ENCODE results near the genes CEP63 and NCK1.

GRCh38 chr3:134201174-134201708 is 49.4 kb downstream of the RYK start:
- RRBS, 2 experiments = no CpG with 5 or more reads among the region's 5 CpGs

GRCh38 chr3:134237568-134238028 is 13.1 kb downstream of the RYK start:
- RRBS, 2 experiments = no CpG with 5 or more reads among the region's 2 CpGs

GRCh38 chr3:134311982-134312431 is 61.3 kb upstream of the RYK start:
- RRBS, 2 experiments = no CpG with 5 or more reads among the region's 7 CpGs

DNA sequence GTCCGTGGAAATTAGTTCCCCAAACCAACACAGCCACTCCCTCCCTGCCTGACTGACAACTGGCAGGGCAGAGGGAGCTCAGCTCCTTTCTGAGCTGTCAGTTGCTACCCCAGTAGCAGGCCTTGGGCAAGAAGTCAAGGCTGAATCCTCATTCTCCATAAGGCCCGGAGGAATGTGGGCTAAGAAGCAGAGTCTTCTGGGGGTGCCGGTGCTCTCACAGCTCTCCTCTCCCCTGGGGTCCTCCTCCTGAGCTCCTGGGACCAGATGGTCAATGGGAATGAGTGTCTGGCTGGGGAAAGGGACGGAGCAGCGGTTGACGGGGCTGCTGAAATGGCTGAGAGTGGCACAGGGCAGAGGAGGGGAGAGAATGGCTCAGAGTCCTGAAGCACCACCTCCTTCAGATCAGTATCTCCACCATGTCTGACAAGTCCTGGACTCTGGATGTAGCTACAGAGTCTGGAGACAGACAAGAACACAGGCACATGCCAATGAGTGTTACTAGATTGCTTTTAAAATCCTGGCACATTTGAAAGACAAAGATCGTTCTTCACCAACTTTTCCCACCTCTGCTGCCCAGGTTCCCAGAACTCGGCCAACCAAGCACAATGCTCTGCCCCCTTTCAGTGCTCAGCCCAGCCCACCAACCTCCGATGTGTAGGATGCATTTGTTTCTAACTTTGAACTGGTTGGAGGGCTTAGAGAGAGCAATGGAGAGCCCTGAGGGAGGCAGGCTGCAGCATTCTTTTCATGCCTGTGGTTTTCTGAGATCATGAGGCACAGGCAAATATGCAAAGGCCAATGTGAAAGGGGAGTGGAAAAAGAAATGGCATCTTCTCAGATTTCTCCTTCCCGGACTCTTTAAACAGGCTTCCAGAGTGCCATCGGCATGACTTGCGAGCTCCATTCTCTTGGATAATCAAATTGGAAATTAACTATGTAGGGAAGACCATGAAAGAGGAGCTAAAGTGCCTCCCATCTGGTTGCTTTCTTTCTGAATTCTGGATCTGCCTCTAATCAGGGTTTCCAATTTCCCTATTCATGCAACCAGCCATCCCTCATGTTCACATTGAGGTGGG is 16.6 kb downstream of the AMOTL2 start:
- RRBS, 2 experiments = no CpG with 5 or more reads among the region's 12 CpGs

DNA sequence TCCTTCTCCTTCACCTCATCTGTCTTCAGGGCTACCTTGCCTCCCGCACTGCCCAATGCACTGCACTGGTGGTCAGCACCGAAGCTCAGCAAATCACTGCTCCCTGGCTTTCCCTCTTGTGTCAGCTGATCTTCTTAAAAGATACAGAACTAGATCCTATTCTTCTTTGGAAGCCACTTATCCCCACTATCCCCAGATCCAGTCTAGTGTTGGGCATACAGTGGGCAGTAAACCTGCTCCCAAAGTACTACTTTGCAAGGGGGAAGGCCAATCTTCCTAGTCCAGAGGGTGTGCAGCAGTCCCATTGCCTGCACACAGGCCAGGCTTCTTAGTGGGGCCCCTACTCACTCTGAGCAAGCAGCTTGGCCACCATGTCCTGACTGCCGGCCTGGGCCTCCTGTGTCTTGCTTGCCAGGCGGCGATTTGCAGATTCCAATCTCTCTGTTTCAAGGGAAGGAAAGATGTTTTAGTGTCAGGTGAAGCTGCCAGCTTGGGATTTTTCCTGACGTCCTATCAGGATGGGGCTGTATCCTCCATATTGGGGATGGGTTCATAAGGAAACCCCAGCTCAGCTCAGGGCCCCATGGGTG is 8.7 kb downstream of the AMOTL2 start:
- RRBS, 2 experiments = no CpG with 5 or more reads among the region's 6 CpGs

- RRBS, 2 experiments = under 1% methylated on average over 40 to 44 of the region's 88 CpGs
Measured at GRCh38 chr3:134485798-134486891, at the start of gene CEP63. TSS of gene CEP63 (plus strand) at chr3:134486057.

- RRBS, 2 experiments = no CpG with 5 or more reads among the region's 12 CpGs
Measured at GRCh38 chr3:134602069-134602604, 48.7 kb downstream of the KY start.

- RRBS, 2 experiments = no CpG with 5 or more reads among the region's 6 CpGs
Measured at GRCh38 chr3:135148246-135148955, 353.3 kb downstream of the EPHB1 start.

- RRBS, 2 experiments = no CpG with 5 or more reads among the region's 5 CpGs
Measured at GRCh38 chr3:136103249-136103754, 92.8 kb downstream of the MSL2 start.

GRCh38 chr3:136142546-136142933 is 53.6 kb downstream of the MSL2 start:
- RRBS, 2 experiments = no CpG with 5 or more reads among the region's 2 CpGs

- RRBS, 2 experiments = under 1% methylated on average over 24 of the region's 72 CpGs
Measured at GRCh38 chr3:136195190-136195833, 823 bp downstream of the MSL2 start.

DNA sequence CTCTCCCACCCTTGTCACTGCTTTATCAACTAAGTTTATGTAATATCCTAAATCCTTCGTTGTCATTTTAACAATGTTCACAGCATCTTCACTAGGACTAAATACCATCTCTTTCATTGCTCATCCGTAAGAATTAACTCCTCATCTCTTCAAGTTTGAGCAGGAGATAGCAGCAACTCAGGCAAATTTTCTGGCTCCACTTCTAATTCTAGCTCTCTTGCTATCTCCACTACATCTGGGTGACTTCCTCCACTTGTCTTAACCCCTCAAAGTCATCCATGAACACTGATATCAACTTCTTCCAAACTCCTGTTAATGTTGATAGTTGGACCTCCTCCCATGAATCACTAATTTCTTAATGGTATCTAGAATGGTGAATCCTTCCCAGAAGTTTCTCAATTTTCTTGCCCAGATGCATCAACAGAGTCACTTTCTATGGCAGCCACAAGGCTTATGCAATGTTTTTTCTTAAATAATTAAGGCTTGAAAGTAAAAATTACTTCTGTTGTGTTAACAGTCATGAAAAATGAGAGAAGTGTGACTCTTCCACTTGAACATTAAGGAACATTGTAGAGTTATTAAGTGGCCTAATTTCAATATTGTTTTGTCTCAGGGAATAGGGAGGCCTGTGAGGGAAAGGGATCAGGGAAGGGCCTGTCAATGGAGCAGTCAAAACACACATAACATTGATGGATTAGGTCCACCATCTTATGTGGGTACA is 164.3 kb downstream of the PCCB start:
- RRBS, 2 experiments = no CpG with 5 or more reads among the region's 2 CpGs

DNA sequence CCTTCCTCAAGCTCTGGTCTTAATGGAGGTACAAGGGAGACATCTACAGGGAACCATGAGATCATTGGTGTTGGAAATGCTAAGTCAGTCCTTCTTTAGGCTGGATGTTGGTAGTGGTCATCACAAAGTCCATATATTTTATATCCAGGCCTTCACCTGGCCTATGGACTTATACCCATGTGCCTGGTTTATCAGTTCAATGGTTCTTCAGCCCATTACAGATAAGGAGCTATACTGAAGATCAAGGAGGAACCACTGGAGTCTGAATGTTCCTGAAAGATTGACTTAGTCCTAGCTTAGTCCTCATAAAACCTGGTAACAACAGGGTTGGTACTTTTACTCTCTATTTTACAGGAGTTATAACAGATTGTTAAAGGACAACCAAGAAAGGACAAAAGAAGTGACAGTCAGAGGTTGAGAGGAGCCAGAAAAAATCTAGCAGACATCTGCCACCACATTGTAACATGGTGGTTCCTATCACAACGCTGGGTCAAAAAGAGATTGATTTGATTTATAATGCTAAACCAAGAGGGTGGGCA is 134.8 kb downstream of the STAG1 start:
- RRBS, 2 experiments = no CpG with 5 or more reads among the region's 1 CpG

DNA sequence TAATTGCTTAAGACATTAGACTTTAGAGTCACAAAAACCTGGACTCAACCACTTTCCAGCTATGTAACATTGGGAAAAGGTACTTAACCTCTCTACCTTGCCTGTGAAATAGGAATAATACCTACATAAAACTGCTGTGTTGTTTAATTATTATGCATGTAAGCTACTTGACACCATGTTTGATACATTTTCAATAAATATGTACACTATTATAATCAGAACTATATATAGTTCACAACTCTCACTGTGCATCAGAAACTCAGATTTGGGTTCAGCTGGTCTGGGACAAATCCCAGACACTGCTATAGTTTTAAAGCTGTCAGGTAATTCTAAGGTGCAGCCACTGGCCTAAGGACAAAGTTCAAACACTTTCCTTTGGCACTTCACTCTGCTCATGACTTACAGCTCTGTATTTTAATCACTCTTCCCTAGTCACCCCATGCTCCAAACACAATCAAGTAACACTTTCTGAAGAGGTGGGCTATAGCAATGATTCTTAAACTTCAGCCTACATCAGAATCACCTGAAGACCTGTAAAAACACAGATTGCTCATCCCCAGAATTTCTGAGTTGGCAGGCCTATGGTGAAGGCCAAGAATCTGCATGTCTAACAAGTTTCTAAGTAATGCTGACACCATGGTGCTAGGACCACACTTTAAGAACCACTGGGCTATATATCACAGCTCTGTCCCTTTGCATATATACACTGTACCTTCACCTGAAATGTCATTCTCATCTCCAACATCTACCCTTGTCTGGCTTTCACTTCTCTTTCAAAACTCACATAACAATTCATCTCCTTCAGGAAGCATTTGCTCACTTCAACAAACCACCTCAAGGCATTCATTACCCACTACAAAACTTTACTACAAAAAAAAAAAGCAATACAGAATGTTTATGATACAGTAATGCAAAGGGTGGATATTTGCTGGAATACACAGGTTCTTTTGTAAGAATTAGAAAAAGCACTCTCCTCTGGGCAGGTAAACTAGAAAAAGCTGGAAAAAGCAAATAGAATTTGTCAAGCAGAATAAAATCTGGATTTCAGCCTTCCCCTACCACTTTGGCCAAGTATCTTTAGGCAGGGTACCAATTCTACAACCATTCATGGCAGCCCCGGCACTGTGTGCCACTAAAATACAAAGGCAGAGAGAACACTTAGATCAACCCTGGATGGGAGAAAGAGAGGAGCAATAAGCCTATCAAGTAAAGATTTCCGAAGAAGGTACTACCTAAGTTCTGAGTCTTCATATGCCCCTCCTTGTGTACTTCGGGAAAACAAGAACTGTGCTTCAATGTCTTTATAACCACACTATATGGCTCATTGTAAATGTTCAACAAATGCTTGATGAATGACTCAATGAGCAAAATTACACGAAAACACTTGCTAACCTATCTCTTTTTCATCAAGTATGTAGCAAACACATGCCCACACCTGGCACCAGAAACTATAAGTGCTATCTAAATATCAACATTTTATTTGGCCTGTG is 21.3 kb downstream of the STAG1 start:
- RRBS, 2 experiments = no CpG with 5 or more reads among the region's 4 CpGs

GRCh38 chr3:136819669-136820685 is 1.1 kb downstream of the SLC35G2 start:
- RRBS, 2 experiments = 70 to 81% methylated on average over 7 of the region's 51 CpGs

DNA sequence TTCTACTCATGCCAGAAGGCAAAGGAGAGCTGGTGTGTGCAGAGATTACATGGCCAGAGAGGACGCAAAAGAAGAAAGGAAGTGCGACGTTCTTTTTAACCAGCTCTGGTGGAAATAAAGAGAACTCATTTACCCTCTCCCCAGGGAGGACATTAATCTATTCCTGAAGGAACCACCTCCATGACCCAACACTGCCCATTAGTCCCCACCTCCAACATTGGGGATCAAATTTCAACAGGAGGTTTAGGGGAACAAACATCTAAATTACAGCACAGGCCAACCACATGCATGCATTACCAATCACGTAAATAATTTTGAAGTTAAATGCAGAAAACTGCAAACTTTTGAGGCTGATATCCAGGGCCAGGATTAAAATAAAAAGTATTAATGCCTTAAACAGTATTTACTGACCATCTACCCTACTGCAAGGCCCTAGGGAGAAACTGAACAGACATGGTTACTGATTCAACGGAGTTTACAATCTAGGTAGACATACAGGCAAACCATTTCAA is 1.4 kb upstream of the NCK1 start:
- RRBS, 2 experiments = no CpG with 5 or more reads among the region's 5 CpGs

- RRBS, 2 experiments = no CpG with 5 or more reads among the region's 42 CpGs
Measured at GRCh38 chr3:136861738-136862324, at the start of gene NCK1. TSS of gene NCK1 (plus strand) at chr3:136862208.

DNA sequence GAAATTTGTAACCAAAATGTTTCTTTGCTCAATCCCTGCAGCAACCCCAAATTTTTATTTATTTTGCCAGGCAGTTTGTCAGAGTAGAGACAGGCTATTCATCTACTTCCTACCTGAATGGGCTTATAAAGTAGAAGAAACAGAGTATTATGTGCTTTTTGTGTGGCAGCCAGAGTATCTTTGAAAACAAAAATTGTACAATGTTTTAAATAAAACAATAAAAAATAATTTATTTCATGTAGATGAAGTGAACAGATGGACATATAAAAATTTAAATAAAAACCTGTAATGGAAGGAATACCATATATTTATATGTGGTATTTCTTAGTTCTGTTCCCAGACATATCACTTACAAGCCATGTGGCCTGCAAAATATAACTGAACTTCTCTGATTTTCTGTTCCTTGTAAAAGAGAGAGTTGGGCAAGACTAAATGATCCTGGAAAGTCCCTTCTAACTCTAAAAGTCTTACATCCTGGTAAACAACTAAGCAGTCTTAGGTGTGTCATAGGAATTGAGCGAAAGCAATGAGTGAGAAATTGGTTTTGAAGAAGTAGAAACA is 25.4 kb upstream of the IL20RB start:
- RRBS, 2 experiments = no CpG with 5 or more reads among the region's 1 CpG

DNA sequence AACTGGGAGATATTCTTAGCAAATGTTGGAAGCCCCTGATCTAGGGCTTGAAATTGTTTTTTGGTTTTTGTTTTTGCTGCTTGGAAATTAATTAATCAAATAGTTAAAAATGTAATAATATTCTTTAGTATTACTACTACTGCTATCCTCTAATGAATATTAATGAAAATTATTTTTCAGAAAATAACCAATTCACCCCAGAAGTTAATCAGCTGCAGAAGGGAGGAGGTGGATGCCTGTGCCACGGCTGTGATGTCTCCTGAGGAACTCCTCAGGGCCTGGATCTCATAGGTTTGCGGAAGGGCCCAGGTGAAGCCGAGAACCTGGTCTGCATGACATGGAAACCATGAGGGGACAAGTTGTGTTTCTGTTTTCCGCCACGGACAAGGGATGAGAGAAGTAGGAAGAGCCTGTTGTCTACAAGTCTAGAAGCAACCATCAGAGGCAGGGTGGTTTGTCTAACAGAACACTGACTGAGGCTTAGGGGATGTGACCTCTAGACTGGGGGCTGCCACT is 52.2 kb downstream of the IL20RB start:
- RRBS, 2 experiments = no CpG with 5 or more reads among the region's 5 CpGs

DNA sequence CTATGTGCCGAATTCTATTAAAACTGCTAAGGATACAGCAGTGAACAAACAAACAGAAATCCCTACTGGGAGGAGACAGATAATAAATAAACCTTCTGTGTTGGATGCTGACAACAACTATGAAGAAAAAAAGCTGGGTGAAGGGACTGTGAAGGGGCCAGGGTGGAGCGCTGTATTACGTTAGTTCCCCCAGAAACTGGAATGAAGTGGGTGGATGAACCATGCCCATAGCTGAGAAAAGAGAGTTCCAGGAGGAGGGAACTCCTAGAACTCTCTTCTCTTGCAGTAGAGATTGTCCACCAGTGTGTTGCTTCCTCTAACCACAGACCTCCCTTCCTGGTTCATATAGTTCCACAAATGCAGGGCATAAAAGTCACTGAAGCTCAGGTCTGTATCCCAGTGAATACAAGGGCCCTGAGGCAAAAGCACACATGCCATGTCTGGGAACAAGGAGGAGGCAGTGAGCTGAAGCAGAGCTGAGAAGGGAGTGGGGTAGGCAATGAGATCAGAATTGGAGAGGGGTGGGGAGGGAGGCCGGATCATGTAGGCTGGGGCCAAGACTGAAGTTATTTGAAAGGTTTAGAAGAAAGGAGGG is 6.7 kb downstream of the A4GNT start:
- RRBS, 2 experiments = no CpG with 5 or more reads among the region's 4 CpGs